Melanocyte of skin (primary cell): ENCODE results near the gene RBFOX2.

DNA sequence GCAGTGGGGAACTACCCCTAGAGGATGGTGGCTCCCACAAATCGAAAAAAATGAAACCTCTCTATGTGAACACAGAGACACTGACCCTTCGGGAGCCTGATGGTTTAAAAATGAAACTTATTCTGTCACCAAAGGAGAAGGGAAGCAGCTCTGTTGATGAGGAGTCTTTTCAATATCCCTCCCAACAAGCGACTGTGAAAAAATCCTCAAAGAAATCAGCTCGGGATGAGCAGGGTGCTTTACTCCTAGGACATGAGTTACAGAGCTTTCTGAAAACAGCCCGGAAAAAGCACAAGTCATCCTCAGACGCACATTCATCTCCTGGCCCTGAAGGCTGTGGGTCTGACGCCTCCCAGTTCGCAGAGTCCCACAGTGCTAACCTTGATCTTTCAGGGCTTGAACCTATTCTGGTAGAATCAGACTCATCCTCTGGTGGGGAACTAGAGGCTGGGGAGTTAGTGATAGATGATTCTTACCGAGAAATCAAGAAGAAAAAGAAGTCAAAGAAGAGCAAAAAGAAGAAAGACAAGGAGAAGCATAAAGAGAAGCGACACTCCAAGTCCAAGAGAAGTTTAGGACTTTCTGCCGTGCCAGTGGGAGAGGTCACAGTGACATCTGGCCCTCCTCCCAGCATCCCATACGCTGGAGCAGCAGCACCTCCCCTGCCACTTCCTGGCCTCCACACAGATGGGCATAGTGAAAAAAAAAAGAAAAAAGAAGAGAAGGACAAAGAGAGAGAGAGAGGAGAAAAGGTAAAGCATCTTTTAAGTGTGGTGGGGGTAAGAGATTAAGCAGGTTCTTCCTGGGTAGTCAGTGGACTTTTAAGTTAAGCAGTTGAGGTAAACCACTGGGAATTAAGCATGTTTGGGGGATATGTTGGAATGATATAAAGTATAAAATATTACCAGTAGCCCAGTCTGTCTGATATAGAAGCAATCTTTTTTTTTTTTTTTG lies 7.8 kb downstream of the HMGXB4 start:
- CAGE, long polyA plus RNA, 2 experiments: no peak in any of the 2 experiments

DNA sequence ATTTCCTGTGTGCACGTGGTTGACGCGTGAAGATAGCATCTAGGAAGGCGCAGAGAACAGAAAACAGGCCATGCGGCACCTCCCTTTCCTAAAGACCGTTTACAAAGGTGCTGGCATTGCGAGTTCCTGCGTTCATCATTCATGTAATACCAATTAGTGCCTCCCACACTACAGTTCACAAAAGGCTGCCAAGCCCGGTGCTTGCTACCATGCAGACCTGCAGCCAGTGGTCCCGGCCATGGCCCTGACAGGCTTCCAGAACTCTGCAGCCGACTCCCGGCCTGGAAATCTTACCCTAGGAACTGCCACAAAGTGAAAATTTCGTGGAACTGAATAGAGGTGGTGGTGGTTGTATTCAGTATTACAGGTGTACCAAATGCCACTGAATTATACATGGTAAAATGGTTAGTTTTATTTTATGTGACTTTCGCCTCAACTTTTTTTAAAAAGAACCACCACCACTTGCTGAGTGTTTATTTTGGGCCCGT lies 16.7 kb downstream of the TOM1 start:
- CAGE, long polyA plus RNA, 2 experiments: no peak in any of the 2 experiments

- CAGE, long polyA plus RNA, 2 experiments: no peak in any of the 2 experiments
Observed at GRCh38 chr22:35327012-35327651, 27.4 kb downstream of the TOM1 start.

GRCh38 chr22:35588988-35589865 lies 27.9 kb downstream of the MB start:
- CAGE, long polyA plus RNA, 2 experiments: no peak in any of the 2 experiments

GRCh38 chr22:35836234-35836785 lies 118.6 kb downstream of the APOL5 start:
- CAGE, long polyA plus RNA, 2 experiments: no peak in any of the 2 experiments

DNA sequence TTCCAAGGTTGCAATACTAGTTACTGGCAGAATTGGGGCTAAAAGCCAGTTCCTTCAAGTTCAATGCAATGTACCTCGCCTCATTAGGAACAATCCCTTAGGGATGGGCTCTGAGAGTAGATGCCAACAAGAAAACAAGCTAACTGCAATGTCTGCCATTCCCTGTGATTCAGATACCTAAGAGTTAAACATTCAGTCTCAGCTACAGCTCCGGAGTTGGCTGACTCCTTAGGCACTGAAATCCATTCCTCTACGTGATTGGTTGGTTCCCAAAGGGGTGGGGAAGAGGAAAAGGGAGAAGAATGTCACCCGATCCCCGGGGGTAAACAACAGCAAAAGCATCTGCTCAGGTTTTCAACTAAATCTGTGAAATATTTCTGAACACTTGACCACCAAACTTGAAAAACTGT lies 114.2 kb downstream of the RBFOX2 start:
- CAGE, long polyA plus RNA, 2 experiments: no peak in any of the 2 experiments

DNA sequence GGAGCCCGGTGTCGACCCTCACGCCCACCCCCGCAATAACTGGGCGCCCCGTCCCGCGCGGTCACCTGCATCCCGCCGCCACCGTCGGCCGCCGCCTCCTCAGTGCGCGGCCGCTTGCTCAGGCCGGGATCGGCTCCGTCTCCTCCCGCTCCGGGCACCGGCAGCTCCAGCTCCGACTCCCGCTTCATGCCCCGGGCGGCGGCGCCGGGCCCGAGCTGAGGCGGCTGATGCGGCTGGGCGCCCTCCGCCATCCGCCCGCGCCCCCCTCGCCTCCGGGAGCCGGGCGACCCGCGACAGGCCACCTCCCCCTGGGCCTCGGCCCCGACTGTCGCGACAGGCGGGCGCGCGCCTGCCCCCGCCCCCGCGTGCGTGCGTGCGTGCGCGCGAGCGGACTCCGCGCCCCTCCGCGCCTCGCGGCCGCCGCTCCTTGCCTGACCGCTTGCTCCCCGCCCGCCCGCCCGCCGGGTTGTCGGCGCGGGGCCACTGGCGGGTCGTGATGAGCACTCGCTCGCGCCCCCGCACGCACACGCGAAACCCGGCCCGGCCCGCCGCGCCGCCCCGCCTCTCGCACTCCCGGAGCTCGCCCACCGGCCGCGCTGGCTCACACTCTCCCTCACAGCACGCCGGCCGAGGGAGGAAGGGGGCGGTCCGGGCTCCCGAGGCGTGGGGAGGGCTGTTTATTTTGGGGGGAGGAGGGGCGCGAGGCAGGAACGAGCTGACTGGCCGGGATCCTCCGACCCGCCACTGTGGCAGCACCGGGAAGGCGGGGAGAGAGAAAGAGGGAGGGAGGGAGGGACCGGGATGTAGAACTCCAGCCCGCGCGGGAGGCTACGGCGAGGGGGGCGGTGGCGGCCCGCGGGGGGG lies at the start of gene RBFOX2:
RBFOX2 (minus strand) TSS at position 650 of the 864 bp plus-strand sequence.
- CAGE, long polyA plus RNA, 2 experiments: no peak in any of the 2 experiments

DNA sequence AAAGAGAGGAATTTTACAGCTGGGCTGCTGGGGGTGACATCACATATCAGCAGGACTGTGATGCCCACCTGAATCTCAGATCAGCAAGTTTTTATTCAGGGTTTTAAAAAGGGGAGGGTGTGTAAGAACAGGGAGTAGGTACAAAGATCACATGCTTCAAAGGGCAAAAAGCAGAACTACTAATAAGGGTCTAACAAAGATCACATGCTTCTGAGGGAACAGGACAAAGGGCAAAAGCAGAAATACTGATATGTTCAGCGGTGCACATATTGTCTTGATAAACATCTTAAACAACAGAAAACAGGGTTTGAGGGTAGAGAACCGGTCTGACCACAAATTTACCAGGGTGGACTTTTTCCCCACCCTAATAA lies 7.8 kb upstream of the APOL4 start:
- CAGE, long polyA plus RNA, 2 experiments: no peak in any of the 2 experiments

DNA sequence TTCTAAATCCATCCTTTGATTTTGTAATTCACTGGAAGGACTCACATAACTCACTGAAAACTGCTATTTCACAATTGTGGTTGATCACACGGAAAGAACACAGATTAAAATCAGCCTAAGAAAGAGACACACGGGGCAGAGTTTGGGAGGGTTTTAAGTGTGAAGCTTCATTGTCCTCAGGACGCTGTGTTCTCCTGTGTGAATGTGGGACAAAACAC lies 10.4 kb downstream of the APOL1 start:
- CAGE, long polyA plus RNA, 2 experiments: no peak in any of the 2 experiments

DNA sequence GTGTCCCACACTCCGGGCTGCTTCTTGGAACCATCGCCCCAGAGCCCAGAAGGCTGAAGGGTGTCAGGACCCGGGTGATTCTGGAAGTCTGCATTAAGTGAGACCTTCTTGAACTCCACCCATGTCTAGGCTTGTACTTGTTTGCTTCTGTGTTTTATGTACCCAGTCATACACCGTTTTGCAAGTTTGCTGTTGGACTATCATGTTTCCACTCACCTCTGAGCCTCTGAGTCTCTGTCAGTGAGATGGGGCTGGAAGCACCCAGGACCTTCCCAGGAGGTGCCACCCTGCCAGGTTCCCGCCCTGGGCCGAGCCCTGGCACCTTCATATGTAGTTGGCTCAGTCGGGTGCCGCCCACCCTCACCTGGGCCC lies 34.9 kb downstream of the APOL1 start:
- CAGE, long polyA plus RNA, 2 experiments: no peak in any of the 2 experiments

GRCh38 chr22:36293541-36294041 lies 40.7 kb downstream of the APOL1 start:
- CAGE, long polyA plus RNA, 2 experiments: no peak in any of the 2 experiments

DNA sequence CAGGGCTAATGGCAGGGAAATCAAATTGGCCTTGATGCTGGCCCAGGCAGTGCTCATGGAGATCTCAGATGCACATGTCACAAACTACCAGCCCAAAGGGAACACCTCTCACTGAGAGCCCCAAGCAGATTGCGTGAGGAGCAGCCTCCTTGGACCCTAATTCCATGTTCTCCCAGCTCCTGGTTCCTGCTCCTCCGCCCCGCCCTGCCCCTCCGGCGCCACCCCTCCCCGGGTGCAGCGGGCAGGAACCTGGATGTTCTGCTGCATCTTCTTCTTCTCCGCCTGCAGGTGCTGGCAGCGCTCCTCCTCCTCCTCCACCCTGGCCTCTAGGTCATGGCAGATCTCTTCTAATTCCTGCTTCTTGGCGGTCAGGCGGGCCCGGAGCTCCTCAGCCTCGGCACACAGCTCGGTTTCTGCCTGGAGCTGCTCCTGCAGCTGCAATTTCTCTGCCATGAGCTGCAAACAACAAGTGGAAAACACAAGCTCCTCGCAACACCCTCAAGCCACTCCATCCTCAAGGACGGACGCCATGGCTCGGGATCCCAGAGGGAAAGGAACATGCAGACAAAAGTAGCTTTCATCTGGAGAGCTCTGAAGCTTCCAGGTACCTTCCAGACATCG lies 47.8 kb downstream of the APOL1 start:
- CAGE, long polyA plus RNA, 2 experiments: no peak in any of the 2 experiments

DNA sequence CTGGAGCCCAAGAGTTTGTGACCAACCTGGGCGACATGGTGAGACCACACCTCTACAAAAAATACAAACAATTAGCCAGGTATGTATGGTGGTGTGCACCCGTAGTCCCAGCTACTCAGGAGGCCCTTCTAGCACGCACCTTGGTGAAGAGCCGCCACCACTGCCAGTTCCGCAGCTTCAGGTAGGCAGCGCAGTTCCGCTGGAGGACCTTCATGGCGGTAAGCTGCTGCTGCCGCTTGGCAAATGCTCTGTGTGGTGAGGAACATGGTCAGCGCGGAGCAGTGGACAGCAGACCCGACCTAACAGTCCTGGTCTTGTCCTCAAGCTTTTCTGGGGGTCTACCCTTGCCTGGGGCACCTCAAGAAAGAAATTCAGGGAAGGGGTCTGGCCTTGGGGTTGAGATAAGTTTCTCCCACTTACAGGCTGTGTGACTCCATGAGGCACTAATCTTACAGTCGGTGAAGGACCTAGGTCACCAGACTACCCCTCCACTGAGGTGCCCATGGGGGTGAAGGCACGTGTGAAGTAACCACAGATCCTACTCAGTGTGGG lies 49.6 kb downstream of the APOL1 start:
- CAGE, long polyA plus RNA, 2 experiments: no peak in any of the 2 experiments

- CAGE, long polyA plus RNA, 2 experiments: no peak in any of the 2 experiments
Observed at GRCh38 chr22:36330005-36330323, 57.8 kb downstream of the MYH9 start.

- CAGE, long polyA plus RNA, 2 experiments: no peak in any of the 2 experiments
Observed at GRCh38 chr22:36332640-36333574, 54.9 kb downstream of the MYH9 start.

- CAGE, long polyA plus RNA, 2 experiments: no peak in any of the 2 experiments
Observed at GRCh38 chr22:36359239-36359530, 28.6 kb downstream of the MYH9 start.

- CAGE, long polyA plus RNA, 2 experiments: no peak in any of the 2 experiments
Observed at GRCh38 chr22:36362745-36363438, 24.9 kb downstream of the MYH9 start.

GRCh38 chr22:36388135-36388876 lies 539 bp upstream of the MYH9 start:
- CAGE, long polyA plus RNA, 2 experiments: no peak in any of the 2 experiments

GRCh38 chr22:36425879-36426899 lies 38.4 kb upstream of the MYH9 start:
- CAGE, long polyA plus RNA, 2 experiments: no peak in any of the 2 experiments

DNA sequence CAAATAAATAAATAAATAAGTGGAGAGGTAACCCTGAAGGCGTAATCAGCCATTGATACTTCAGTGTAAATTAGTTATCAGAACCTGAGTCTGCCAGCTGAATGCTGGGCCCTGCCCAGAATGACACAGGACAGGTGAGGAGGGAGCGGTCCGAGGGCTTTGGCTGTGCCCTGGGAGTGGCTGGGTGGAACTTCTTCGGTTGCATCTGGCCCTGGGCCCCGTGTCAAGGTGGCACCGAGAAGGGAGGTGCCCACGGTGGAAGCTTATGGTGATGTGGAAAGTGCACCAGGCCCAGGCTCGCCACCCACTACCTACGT lies 39.0 kb downstream of the TXN2 start:
- CAGE, long polyA plus RNA, 2 experiments: no peak in any of the 2 experiments